ENCODE measurements around the gene RAVER2.

GRCh38 chr1:63641196-63641699 lies 48.0 kb downstream of the PGM1 start:
- RRBS, 2 experiments = no CpG with 5 or more reads among the region's 5 CpGs

- RRBS, 2 experiments = no CpG with 5 or more reads among the region's 10 CpGs
Measured at GRCh38 chr1:63698161-63698724, 75.6 kb upstream of the ROR1 start.

DNA sequence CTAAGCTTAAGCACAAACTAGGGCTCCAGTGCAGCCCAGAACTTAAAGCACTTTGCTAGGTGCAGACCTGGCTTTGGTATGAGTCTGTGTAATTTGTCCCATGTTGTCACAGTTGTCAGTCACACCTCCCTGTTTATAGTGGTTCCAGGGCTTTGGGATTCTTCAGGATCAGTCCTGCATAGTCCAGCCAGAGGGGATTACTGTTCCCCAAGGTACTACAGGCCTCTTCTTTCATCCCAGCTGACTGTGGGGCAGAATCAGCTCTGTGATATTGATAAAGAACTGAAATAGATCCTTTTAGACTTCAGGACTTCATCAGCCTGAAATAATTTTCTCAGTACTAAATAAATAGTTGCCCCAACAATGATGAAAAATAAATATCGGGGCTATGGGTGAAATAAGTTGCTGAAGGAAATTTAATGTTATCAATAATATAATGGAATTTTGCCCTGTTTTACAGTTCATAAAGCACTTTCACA lies 104.9 kb upstream of the UBE2U start:
- RRBS, 2 experiments = no CpG with 5 or more reads among the region's 1 CpG

- RRBS, 2 experiments = under 1 to 2% methylated on average over 44 to 49 of the region's 89 CpGs
Measured at GRCh38 chr1:64744354-64745237, at the start of gene RAVER2. TSS of gene RAVER2 (plus strand) at chr1:64745075.

DNA sequence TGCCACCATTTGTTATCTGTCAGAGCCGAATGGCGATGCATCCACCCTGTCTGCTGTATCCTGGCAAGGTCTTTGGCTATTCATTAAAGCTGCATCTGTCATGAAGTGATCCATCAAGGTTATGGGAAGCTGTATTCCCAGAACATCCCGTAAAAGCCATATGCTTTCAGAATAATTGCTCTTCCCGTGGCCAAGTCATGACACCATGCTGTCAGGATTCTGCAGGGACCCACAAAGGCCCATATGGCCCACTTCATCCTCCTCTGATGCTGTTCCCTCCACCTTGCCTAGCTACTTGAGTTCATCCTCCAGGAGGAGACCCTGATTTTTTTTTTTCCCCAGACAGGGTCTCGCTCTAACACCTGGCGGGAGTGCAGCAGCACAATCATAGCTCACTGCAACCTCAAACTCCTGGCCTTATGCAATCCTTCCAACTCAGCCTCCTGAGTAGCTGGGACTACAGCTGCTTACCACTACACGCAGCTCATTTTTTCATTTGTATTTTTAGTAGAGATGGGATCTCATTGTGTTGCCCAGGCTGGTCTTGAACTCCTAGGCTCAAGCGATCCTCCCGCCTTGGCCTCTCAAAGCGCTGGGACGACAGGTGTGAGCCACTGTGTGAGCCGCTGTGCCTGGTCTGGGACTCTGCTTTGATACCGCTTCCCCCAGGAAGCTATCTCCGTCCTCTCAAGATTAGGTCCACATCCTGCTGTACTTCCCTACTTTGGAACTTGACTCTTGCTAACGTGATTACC lies 104.2 kb downstream of the RAVER2 start:
- RRBS, 2 experiments = no CpG with 5 or more reads among the region's 15 CpGs

- RRBS, 2 experiments = no CpG with 5 or more reads among the region's 6 CpGs
Measured at GRCh38 chr1:64871465-64872030, 94.8 kb downstream of the JAK1 start.

DNA sequence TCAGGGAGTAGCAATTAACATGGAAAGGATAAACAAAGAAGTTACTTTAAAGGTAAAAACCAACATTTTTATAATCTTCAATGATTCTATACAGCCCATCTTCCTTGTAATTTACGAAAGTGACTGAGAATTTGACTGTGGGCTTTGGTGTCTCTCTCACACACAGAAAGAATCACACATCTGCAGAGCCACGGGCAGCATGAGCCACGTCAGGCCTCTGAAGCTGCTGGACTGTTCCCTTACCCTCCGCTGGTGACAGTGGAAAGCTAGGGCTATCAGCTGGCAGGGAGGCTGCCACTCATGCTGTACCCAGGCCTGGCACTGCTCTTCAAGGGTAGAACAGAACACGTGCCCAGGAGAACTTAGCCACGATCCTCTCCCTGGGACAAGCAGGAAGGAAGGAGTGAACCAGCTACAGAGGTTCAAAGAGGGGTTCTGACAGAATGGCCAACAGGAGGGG lies 90.8 kb downstream of the JAK1 start:
- RRBS, 2 experiments = no CpG with 5 or more reads among the region's 6 CpGs

GRCh38 chr1:65055581-65056054 lies 89.3 kb upstream of the JAK1 start:
- RRBS, 2 experiments = no CpG with 5 or more reads among the region's 4 CpGs

DNA sequence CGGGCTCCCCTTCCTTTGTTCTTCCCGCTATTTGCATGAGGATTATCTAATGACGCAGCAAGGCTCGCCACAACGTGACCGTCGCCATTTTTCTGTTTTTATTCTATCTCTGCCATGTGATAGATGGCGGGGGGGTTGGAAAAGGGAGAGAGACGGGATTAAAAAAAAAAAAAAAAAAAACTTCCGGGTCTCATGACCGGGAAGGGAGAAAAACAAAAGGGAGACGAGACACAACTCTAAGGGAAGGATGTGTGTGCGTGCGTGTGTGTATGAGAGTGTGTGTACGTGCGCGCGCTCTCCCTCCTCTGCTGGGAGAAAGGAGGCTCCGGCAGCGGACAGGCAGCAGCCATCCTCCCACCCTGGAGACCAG lies 80.4 kb upstream of the AK4 start:
- RRBS, 2 experiments = 2 to 3% methylated on average over 2 of the region's 20 CpGs

- RRBS, 2 experiments = 93 to 97% methylated on average over 3 of the region's 6 CpGs
Measured at GRCh38 chr1:65255832-65256149, 53.6 kb upstream of the DNAJC6 start.

GRCh38 chr1:65427064-65427653 lies 6.7 kb downstream of the LEPR start:
- RRBS, 2 experiments = no CpG with 5 or more reads among the region's 10 CpGs

- RRBS, 2 experiments = no CpG with 5 or more reads among the region's 1 CpG
Measured at GRCh38 chr1:65812076-65812380, 19.3 kb downstream of the PDE4B start.

DNA sequence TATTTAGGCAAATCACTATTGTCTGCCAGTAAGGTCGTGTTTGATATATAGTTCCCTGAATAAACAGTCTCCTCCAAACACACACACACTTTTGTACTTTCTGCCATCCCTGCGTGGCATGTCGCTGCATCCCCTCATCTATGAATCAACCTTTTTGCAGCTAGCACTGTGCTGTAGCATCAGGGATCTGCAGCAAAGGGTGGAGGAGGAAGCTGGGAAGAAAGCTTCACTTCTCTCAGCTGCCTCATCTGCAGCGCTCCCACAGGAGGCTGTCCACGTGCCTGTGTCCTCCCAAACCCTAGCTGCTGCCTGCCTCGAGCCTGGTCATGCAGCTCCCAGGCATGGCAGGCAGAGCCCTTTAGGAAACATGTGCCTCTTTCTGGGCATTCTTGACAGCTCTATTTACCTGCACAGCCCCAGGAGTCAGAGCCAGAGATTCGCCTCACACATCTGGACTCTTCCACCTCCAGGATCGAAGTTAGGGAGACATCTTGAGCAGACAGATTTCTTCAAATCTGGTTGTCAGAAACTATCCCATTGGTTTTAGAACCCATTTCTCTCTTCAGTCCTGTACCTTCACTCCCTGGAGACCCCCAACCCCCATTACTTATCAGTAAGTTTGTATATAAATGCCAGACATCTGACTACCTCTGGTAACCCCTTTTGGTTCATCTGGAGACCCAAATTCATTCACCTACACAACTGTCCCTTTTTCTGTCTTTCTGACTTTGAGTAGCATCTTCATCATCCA lies 262.0 kb upstream of the SGIP1 start:
- RRBS, 2 experiments = no CpG with 5 or more reads among the region's 8 CpGs

- RRBS, 2 experiments = no CpG with 5 or more reads among the region's 1 CpG
Measured at GRCh38 chr1:66282074-66282840, 251.7 kb upstream of the SGIP1 start.

- RRBS, 2 experiments = no CpG with 5 or more reads among the region's 5 CpGs
Measured at GRCh38 chr1:66309237-66309689, 224.7 kb upstream of the SGIP1 start.

DNA sequence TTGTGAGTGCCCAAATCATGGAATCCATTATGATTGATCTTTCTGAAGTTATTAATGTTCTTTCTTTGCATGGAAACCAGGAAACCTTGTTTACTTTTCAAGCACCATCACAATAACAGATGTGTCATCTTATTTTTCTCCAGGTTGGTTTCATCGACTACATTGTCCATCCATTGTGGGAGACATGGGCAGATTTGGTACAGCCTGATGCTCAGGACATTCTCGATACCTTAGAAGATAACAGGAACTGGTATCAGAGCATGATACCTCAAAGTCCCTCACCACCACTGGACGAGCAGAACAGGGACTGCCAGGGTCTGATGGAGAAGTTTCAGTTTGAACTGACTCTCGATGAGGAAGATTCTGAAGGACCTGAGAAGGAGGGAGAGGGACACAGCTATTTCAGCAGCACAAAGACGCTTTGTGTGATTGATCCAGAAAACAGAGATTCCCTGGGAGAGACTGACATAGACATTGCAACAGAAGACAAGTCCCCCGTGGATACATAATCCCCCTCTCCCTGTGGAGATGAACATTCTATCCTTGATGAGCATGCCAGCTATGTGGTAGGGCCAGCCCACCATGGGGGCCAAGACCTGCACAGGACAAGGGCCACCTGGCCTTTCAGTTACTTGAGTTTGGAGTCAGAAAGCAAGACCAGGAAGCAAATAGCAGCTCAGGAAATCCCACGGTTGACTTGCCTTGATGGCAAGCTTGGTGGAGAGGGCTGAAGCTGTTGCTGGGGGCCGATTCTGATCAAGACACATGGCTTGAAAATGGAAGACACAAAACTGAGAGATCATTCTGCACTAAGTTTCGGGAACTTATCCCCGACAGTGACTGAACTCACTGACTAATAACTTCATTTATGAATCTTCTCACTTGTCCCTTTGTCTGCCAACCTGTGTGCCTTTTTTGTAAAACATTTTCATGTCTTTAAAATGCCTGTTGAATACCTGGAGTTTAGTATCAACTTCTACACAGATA lies 161.5 kb upstream of the SGIP1 start:
- RRBS, 2 experiments = no CpG with 5 or more reads among the region's 10 CpGs

- RRBS, 2 experiments = no CpG with 5 or more reads among the region's 8 CpGs
Measured at GRCh38 chr1:66396027-66396898, 137.7 kb upstream of the SGIP1 start.

DNA sequence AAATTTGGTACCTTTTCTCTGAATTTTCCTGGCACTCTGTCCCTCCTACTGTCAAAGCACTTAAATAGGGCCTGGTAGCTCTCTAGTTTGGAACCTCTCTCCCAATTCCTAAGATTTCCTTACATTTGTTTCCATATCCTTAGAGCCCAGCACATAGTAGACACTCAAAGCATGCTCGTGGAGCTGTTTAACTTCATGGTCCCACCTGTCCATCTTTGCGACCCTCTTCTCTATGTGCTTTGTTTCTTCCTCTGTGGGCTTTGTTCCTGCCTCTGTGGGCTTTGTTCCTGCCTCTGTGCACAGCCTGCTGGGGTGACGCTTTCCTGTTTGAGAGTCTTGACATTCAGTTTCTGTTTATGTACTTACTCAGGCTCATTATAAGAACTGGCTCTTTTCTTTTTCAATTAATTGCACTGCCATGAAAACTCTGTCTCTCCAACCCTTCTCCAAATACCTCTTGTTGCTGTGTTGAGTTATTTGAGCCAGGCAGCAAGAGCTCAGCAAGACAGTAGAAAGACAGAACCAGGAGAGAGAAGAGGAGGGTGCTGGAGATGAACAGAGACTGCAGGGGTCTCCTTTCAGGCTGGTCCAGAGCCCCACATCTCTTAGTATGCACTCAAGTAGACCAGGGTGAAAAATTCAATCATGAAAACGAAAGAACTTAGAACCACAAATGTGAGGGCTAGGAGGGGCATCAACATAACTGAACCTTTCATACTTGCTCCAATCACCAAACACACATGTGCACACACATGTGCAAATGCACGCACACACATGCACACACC lies 88.4 kb upstream of the SGIP1 start:
- RRBS, 2 experiments = no CpG with 5 or more reads among the region's 5 CpGs

DNA sequence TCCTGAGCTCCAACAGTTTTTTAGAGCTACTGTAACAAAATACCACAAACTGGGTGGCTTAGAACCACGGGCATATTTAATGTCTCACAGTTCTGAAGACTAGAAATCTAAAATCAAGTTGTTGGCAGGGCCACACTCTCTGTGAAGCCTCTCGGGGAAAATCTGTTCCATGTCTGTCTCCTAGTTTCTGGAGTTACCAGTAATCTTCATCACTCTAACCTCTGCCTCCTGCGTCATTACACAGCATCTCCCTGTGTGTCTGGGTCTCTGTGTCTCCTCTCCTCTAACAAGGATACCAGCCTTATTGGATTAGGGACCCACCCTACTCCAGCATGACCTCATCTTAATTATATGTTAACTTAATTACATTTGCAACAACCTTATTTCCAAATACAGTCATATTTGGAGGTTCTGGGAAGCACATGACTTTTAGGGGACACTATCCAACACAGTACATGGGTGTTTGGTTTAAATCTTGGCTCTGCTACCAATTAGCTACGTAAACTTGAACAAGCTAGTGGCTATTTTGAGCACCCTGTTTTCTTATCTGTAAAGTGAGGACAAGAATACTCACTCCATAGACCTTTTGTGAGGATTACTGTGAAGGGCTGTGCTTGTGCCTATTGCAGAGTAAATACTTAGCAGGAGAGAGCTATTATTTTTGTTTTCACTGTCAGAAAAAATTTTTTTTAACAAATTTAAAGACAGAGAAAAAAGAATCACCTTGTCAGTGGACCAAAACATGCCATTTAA lies 83.9 kb upstream of the SGIP1 start:
- RRBS, 2 experiments = no CpG with 5 or more reads among the region's 4 CpGs

DNA sequence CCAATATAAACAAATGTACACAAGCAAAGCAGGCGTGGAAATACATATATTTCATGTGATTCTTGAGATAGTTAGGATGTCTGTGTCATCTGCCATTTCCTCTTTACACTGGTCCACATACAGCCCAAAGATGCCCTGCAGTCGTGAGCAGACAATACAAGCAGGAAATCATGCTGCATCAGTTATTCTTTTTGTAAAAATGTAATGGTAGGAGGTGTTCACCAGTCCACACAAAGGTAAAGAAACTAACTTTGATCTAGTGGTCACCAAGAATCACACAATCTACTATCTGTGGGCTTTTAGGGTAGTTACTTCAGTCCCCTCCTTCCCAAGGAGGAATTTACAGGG lies 30.5 kb downstream of the SGIP1 start:
- RRBS, 2 experiments = no CpG with 5 or more reads among the region's 2 CpGs

Data from NT2/D1 (cell line).